Choroid plexus epithelial cell (primary cell): Measurements from ENCODE around the genes SLC8A2 and NOP53.

GRCh38 chr19:46785878-46787075 is 2.1 kb downstream of the SLC1A5 start:
- RRBS, result no CpG with 5 or more reads among the region's 29 CpGs

DNA sequence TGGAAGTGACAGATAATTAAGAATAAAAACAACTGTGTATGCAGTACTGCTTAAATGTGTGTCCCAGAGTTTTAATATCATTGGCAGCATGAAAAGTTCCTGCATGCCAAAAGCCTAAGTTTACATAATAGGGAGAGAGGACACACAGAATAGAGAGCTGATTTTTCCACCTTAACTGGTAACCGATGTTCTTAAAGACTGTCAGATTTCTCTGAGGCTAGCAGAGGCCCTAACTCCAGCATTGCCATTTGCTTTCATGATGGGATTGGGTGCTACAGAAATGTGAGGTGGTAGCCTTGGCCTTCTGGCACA is 4.0 kb downstream of the ARHGAP35 start:
- RRBS, result no CpG with 5 or more reads among the region's 1 CpG

- RRBS, result no CpG with 5 or more reads among the region's 1 CpG
Observed at GRCh38 chr19:46916511-46916802, 55.7 kb downstream of the ARHGAP35 start.

GRCh38 chr19:46918592-46919251 is 57.9 kb downstream of the ARHGAP35 start:
- RRBS, result no CpG with 5 or more reads among the region's 17 CpGs

DNA sequence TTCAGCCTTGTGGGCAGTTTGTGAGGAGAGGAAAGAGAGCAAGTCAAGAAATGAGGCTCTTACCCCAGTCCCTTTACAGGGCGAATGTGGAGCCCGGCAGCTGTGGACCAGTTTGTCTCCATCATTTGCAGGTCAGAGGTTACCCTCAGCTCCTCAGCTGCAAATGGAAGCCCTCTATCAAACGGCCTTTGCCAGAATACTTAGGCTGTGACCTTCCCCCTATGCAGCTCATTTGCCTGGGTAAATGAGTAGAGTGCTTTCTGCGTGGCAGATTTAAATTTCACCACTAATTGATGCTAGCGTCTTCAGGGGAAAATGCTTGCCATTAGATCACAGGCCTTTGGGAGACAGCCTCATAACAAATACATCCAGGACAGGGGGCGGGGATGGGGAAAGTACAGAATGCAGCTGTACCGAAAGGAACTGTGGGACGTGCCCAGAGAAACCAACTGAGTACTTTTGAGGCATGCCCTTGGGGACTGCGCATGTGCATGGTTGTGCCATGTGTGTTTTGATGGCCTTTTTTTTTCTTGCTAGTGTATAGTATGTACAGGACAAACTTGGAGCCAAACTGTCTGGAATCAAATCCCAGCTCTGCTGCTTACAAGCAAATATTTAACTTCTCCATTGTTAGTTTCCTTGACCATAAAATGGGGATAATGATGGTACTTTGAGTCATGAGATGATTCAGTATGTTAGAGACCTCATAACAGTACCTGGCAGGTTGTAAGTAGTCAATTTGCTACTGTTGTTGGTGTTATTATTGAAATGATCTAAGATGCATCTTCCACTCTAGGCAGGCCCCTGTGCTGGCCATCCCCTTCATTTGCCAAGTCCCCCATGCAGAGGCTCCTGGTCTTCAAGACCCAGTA is 68.5 kb upstream of the NPAS1 start:
- RRBS, result no CpG with 5 or more reads among the region's 9 CpGs

GRCh38 chr19:47079379-47079693 is 30.9 kb upstream of the TMEM160 start:
- RRBS, result no CpG with 5 or more reads among the region's 4 CpGs

GRCh38 chr19:47111667-47112073 is 1.9 kb downstream of the ZC3H4 start:
- RRBS, result 2% methylated on average over 9 of the region's 14 CpGs

GRCh38 chr19:47188496-47189124 is 42.4 kb downstream of the BBC3 start:
- RRBS, result no CpG with 5 or more reads among the region's 6 CpGs

DNA sequence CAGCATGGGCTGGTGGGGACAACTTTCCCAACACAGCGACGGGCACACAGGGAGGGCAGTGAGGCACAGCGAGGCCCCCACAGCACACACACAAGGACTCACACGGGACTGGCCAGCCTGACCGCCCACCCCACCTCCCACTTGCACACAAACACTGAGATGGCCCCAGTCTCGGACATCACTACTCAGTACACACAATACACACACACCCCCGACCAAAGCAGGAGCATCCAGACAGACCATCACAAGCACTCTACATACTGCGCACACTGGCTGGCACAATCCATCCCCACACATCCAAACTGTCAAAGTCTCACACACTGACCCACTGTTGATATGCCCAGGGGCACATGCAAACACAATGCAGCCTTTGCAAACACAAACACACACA is 2.2 kb downstream of the BBC3 start:
- RRBS, result no CpG with 5 or more reads among the region's 8 CpGs

- RRBS, result no CpG with 5 or more reads among the region's 13 CpGs
Observed at GRCh38 chr19:47239232-47239524, 8.2 kb upstream of the BBC3 start.

DNA sequence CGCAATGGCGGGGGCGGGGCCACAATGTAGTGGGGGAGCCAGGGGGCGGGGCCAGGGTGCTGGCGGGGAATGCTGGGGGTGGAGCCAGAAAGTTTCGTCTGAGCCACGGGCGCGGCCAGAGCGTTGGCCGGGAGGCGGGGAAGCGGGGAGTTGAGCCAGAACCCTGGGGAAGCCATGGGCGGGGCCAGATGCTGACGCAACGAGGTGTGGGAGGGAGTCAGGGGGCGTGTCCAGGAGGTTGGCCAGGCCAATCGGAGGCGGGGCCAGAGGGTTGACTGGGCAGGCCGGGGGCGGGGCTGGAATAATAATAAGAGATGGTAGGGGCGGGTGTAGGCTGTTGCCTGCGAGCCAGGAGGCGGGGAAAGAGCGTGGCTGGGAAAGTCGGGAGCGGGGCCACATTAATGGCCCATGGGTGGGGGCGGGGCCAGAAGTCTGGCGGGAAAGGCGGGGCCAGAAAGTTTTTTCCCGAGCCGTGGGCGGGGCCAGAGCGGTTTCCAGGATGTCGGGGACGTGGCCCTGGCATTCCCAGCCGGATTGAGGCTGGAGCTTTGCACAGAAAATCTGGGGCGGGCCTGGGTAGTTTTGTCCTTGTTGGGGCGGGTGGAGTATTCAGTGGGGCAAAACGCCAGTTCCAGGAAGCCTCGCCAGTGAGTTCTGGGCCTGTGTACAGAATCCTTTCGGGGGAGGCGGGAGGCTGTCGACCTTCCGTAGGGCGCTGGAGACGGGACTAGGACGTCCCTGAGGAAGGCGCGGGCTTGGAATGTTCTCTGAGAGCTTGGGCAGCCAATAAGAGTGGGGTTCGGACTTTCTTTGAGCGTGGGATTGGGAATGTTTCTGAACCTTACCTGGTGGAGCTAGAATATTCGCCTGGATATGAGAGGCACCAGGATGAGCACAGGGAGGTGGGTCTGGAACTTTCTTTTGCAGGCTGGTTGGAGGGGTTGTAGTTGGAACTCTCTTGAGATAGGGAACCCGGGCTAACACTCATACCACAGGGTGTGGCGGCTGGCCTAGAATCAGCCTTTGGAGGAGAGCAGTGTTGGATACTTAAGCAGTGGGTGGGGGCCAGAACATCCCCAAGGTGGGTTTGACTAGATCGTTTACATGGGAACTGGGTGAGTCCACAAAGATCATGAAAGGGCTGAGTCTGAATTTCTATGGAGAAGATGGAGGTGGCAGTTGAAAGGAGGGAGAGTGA is 1.1 kb downstream of the CCDC9 start:
- RRBS, result no CpG with 5 or more reads among the region's 56 CpGs

- RRBS, result no CpG with 5 or more reads among the region's 16 CpGs
Observed at GRCh38 chr19:47315070-47316079, 5.7 kb downstream of the C5AR1 start.

DNA sequence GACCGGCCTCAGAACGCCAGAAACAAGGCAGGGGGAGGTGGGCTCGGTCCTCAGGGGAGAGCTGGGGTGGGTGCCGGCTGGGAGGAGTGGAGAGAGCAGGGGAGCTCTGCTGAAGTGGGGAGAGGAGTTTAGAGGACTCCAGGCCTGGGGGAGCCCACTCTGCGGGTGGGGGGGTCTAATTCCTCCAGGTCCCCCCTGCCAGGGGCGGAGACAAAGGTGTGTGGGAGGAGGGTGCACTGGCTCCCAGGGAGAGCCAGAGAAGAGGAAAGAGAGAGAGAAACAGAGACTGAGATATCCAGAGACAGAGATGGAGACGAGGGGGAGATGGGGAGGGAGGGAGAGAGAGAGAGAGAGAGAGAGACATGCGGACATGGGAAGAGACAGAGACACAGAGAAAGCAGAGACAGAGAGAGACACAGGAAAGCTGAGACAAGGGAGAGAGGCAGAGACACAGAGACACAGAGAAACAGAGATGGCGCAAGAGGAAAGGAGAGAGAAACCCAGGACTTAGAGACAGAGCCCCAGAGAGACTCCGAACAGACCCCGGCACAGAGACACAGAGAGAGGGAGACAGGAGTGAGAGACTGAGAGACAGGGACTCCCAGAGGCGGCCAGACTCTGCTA is 783 bp downstream of the SLC8A2 start:
- RRBS, result 9% methylated on average over 4 of the region's 12 CpGs

GRCh38 chr19:47471713-47472341 is at the start of gene SLC8A2:
TSS of gene SLC8A2 (minus strand) at chr19:47471893.
- RRBS, result 2% methylated on average over 7 of the region's 29 CpGs

- RRBS, result 69% methylated on average over 5 of the region's 26 CpGs
Observed at GRCh38 chr19:47487052-47488235, 3.4 kb upstream of the KPTN start.

- RRBS, result no CpG with 5 or more reads among the region's 15 CpGs
Observed at GRCh38 chr19:47494504-47495311, 10.7 kb upstream of the KPTN start.

DNA sequence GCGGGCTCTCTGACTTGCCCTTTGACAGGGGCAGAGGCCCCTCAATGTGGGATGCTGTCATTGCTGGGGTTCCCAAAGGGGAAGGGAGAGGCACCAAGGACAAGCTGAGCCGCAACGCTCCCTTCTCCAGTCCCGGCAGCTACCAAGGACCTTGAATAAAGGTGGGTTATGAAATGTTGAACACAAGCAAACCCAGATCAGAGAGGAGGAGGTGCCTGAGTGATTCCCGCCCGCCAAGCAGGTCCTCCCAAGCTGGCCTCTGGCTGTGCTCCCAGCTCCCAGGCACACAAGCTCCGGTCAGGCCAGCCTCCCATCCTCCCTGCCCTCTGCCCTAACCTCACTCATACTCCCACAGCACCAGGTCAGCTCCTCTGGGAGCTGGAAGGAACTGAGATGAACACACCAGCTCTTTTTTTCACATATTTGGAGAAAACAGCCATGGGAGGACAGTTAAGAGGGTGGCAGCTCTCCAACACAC is 3.8 kb downstream of the NAPA start:
- RRBS, result no CpG with 5 or more reads among the region's 7 CpGs

GRCh38 chr19:47702379-47703433 is 10.5 kb upstream of the EHD2 start:
- RRBS, result 91% methylated on average over 12 of the region's 45 CpGs

DNA sequence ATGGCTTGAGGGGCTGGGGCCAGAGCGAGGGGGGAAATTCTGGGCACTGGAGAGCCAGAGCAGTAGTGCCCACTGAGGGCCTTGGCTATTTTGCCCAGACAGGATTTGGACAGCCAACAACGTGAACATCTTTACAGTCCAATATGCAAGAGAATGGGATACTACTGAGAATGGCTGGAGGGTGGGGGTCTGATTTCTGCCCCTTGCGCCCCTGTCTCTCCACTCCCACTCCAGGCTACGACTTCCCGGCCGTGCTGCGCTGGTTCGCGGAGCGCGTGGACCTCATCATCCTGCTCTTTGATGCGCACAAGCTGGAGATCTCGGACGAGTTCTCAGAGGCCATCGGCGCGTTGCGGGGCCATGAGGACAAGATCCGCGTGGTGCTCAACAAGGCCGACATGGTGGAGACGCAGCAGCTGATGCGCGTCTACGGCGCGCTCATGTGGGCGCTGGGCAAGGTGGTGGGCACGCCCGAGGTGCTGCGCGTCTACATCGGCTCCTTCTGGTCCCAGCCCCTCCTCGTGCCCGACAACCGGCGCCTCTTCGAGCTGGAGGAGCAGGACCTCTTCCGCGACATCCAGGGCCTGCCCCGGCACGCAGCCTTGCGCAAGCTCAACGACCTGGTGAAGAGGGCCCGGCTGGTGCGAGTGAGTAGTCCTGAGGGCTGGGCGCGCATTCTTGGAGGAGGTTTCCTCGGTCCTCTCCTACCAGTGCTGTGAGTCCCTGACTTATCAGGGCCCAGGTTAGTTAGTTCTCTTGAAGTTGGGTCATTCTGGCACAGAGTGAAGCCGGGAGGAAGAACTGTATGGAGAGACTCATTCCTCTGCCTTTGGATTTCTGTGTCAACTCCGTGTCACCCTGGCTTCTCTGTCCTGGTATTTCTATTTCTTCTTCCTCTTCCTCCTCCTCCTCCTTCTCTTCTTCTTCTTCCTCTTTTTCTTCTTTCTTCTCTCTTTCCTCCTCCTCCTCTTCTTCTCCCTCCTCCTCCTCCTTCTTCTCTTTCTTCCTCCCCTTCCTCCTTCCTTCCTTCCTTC is 12.7 kb downstream of the EHD2 start:
- RRBS, result 86% methylated on average over 10 of the region's 51 CpGs

DNA sequence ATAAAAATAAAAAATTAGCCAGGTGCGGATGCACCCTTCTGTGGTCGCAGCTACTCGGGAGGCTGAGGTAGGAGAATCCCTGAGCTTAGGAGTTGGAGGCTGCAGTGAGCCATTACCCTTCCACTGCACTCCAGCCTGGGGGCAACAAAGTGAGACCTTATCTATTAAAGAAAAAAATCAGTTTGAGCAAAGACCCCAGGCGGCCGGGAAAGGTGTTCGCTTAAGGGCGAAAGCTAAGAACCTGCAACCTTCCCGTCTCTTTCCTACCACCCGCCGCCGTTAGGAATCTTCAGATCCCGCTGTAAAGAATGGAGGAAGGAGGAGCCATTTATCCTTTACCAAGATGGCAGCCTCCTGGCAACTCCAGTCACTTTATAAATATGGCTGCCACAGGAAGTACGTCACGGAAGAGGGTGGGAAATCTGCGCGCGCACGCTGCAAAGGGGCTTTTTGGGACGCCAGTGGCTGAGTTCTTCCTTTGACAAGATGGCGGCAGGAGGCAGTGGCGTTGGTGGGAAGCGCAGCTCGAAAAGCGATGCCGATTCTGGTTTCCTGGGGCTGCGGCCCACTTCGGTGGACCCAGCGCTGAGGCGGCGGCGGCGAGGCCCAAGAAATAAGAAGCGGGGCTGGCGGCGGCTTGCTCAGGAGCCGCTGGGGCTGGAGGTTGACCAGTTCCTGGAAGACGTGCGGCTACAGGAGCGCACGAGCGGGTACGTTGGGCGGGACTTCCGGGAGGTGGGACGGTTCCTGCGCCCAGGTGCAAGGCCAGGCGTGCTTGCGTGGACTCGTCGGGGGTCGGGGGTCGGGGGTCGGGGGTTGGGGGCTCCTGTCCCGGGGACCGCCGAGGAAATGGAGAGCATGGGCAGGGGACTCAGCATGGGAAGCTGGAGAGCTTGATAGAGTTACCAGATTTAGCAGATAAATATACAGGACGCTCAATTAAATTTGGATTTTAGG is at the start of gene NOP53:
TSS of gene NOP53 (plus strand) at position 473 of the 957 bp plus-strand sequence.
- RRBS, result 0% methylated on average over 3 of the region's 57 CpGs